Psoas muscle (tissue), 2 donors: ENCODE measurements around the genes ZNF177, ZNF562 and S1PR2.

DNA sequence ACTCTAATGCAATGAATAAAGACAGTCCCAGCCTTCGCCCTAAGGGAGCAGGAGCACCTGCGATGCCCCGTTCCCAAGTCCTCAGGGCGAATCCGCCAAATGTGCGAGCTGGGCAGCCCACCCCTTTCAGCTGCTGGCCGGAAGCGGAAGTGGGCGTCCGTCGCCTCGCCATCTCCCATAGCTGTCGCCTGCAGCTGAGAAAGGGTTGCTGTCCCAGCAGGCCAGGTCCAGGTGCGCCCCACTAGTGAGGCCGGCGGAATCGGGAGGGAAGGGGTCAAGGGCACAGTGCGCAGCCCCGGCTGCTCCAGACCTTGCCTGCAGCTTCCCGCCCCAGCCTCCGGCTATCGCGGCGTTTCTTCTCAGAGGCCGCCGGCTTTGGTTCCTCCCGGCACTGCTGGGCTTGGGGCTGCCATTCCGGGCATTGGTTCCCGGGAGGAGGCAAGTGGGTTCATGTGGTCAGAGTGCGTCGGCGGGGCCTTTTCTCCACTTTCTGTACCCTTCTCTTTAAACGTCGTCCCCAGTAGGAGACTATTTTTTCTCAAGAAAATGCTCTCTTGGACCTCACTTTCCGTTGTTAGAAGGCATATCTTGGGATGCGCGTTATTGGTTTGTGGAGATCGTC, at the start of gene ZNF177:
Gene ZNF177, plus strand, starts transcription at position 160 of the 622 bp plus-strand sequence.
- PRO-cap, 2 experiments: no peak in any of the 2 experiments

DNA sequence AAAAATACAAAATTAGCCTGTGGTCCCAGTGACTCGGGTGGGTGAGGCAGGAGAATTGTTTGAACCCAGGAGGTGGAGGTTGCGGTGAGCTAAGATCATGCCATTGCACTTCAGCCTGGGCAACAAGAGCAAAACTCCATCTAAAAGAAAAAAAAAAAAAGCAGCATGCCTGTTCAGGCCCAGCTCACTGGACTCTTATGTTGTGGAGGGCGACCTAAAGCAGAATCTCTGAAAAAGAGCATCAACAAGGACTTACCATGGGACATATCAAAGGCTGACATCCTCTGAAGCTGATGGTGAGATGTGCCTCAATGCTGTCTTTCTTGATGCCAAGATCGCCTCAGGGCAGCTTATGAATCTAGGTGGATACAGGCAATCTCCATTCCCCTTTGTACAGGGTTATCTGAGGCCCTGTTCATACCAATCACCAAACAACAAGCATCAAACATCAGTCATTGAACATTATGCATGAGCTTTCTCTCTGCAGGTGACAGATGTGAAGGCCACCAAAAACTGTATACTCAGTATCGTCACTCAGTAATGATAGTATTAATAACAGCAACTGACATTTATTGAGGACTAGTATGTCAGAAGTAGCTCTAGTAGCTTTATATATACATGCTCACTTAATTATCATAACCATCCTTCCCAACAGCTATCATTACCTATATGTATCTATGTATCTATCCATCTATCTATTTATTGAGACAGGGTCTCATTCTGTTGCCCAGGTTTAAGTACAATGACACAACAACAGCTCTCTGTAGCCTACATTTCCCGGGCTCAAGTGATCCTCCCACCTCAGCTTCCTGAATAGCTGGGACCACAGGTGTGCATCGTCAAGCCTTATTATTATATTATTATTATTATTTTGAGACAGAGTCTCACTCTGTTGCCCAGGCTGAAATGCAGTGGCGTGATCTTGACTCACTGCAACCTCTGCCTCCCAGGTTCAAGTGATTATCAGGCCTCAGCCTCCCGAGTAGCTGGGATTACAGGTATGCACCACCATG, 14.1 kb downstream of the ZNF562 start:
- PRO-cap, 2 experiments: no peak in any of the 2 experiments

- PRO-cap, 2 experiments: peak in 2 of 2 experiments; most common plus-strand start chr19:9675180 (in 1); most common minus-strand start chr19:9674896 (in 1)
These were observed at the start of gene ZNF562 for GRCh38 chr19:9674764-9675283. Gene ZNF562 (minus strand): TSS chr19:9675100.

GRCh38 chr19:9767608-9768061, 903 bp downstream of the ZNF846 start:
- PRO-cap, 2 experiments: no peak in any of the 2 experiments

DNA sequence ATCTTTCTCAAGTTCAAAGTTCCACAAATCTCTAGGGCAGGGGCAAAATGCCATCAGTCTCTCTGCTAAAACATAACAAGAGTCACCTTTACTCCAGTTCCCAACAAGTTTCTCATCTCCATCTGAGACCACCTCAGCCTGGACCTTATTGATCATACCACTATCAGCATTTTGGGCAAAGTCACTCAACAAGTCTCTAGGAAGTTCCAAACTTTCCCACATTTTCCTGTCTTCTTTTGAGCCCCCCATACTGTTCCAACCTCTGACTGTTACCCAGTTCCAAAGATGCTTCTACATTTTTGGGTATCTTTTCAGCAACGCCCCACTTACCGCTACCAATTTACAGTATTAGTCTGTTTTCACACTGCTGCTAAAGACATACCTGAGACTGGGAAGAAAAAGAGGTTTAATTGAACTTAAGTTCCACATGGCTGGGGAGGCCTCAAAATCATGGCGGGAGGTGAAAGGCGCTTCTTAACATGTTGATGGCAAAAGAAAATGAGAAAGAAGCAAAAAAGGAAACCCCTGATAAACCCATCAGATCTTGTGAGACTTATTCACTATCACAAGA, 2.3 kb downstream of the FBXL12 start:
- PRO-cap, 2 experiments: no peak in any of the 2 experiments

DNA sequence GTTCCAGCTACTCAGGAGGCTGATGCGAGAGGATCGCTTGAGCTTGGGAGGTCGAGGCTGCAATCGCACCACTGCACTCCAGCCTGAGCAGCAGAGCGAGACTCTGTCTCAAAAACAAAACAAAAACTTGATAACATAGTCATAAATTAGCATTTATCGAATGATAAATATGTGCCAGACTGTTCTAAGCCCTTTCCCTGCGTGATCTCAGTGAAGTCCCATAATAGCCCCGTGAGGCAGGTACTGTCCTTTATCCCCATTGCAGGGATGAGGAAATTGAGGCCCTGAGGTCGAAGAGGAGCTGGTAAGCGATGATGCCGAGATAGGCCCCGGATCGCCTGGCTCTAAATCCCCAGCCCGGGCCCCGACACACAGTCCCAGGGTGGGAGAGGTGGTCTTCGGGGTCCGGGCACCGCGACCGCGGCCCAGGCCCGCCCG, 768 bp downstream of the FBXL12 start:
- PRO-cap, 2 experiments: no peak in any of the 2 experiments

GRCh38 chr19:9966404-9967102, 30.2 kb upstream of the OLFM2 start:
- PRO-cap, 2 experiments: no peak in any of the 2 experiments

- PRO-cap, 2 experiments: no peak in any of the 2 experiments
These were observed 15.2 kb upstream of the SHFL start for GRCh38 chr19:10070571-10071595.

DNA sequence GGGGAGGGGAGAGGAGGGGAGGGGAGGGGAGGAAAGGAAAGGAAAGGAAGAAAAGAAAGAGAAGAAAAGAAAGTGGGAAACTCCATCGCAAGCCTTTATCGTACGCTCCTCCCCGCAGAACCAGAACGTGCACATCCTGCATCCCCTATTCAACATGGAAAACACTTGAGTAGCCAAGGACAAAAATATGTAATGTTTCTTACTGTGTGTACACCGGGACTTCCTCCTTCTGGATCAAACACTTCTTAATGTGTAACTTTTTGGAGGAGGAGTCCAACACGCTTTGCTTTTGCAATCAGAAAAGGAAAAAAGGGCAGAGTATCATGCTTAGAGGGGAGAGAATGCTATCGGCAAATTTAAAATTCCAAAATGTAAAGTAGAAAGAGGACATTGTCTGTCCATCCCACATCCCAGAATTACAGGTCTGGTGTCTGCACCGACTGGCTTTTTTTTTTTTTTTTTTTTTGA, 7.8 kb upstream of the SHFL start:
- PRO-cap, 2 experiments: no peak in any of the 2 experiments

- PRO-cap, 2 experiments: no peak in any of the 2 experiments
These were observed 1.0 kb upstream of the EIF3G start for GRCh38 chr19:10120617-10121203.

DNA sequence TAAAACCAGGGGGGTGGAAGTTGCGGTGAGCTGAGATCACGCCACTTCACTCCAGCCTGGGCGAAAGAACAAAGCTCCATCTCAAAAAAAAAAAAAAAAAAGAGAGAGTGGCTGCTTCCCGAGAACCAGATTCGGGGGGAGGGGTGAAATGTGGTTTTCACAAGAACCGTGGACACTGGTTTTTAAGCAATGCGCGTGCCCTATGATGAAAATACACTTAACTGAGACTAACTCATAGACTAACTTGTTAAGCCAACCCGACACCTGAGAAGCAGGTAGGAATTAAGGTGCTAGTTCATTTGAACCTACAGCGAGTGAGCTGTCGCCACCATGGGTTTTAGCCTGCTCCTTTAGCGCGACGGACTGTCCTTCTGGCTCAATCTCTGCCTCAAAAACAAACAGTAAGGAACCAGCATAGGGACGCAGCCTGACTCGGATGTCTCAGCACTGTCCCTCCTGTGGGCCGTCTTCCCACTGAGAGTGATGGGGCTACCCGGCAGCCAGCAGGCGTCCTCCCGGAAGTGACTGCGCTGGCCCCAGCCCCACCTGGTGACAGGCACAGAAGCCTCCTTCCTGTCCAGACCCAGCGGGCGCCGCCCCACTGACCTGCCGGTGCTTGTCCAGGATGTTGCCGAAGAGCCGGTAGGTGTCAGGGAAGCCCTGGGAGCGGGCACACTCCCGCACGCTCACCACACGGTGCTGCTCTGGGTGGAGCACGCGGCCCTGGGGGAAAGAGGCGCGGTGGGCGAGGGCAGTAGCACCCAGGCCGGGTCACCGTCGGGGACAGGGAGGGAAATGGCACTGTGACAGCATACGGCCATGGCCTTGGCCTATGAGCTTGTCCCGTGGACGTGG, 15.7 kb upstream of the EIF3G start:
- PRO-cap, 2 experiments: no peak in any of the 2 experiments

GRCh38 chr19:10173832-10174323, 20.9 kb downstream of the DNMT1 start:
- PRO-cap, 2 experiments: no peak in any of the 2 experiments

- PRO-cap, 2 experiments: peak in 2 of 2 experiments; most common plus-strand start chr19:10231421 (in 2); most common minus-strand start chr19:10231319 (in 2)
These were observed at the start of gene S1PR2 for GRCh38 chr19:10230887-10231853. Gene S1PR2 (minus strand): TSS chr19:10231331.

GRCh38 chr19:10295137-10295908, 5.6 kb downstream of the ICAM5 start:
- PRO-cap, 2 experiments: no peak in any of the 2 experiments

- PRO-cap, 2 experiments: no peak in any of the 2 experiments
These were observed 6.0 kb downstream of the FDX2 start for GRCh38 chr19:10309829-10310161.

DNA sequence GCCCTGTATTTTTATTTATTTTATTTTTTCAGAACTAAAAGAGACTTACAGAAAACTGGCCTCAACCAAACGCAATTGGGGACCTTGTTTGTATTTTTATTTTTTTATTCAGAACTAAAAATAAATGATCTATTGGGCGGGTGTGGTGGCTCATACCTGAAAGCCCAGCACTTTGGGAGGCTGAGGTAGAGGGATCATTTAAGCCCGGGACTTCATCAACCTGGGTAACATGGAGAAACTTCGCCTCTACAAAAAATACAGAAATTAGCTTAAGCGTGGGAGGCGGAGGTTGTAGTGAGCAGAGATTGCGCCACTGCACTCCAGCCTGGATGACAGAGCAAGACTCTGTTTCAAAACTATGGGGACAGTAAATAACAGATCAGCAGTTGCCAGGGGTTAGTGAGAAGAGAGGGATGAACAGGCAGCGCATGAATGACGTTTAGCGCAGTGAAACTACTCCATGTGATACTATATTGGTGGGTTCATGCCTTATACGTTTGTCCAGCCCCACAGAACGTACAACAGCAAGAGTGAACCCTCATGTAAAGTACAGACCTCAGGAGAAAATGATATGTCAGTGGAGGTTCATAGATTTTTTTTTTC, 7.0 kb upstream of the ICAM3 start:
- PRO-cap, 2 experiments: no peak in any of the 2 experiments

- PRO-cap, 2 experiments: no peak in any of the 2 experiments
These were observed 13.9 kb upstream of the ICAM3 start for GRCh38 chr19:10353315-10353752.

DNA sequence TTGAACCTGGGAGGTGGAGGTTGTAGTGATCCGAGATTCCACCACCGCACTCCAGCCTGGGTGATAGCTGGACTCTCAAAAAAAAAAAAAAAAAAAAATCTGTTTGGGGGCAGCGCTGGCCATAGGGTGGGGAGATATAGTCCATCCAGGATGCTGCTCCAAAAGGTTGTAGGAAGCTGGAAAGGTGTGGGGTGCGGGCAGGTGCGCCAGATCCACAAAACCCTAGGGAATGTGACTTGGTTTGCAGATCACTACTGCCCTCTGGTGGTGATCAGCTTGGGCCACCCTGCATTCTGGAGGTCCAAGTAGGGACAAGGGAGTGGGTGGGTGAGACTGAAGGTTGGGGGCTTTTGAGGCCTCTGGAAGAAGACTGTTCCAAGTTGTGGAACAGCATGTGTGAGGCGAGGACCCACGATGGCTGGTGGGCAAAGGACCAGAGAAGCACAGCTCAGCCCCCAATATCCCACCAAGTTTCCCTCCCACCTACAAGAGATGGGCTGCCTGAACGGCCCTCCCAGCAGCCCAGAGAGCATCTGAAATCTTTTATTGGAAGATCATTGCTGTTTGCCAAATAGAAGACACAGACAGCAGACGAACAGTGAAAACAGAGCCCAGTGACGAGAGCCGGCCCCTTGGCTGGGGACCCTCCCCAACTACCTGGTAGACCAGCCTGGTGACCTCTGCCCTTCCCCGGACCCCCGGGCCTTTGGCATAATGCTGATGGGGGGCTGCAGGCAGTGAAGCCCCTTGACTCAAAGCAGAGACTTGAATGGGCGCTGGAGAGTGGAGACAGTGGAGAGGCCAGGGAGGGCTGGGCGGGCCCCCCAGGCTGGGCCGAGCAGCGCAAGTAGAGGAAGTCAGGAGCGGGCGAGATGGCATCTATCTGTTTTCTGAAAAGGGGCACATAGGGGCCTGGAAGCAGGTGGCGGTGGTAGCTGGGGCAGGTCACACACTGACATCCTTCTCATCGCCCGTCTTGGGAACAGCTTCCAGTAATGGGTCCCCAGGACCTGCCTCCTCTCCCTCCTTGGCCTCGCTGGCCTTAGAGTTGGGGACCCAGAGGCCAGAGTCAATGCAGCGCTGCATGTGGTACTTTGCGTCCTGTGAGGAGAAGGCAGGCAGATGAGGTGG, 10.6 kb upstream of the TYK2 start:
- PRO-cap, 2 experiments: no peak in any of the 2 experiments

DNA sequence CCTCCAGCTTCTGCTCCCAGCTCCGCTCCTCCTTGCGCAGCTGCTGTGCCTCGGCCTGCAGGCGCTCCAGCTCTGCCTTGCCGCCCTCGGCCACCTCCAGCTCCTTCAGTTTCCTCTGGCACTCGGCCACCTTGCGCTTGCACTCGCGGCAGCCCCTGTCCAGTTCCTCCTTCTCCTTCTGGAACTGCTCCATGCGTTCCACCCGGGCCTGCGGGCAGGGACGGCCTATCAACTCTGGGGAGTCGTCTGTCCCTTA, 7.4 kb downstream of the CDC37 start:
- PRO-cap, 2 experiments: no peak in any of the 2 experiments

- PRO-cap, 2 experiments: peak in 1 of 2 experiments; most common plus-strand start chr19:10433034 (in 1); most common minus-strand start chr19:10432834 (in 1)
These were observed 12.5 kb downstream of the PDE4A start for GRCh38 chr19:10432694-10433409.